ENCODE measurements around the genes HINFP, NLRX1 and CBL.

- PRO-cap, 4 experiments: no peak in any of the 4 experiments
- RAMPAGE, long total RNA, 2 experiments: no peak in any of the 2 experiments
- RRBS: no CpG with 5 or more reads among the region's 10 CpGs
Observed at GRCh38 chr11:118343122-118343679, 696 bp upstream of the CD3D start.

DNA sequence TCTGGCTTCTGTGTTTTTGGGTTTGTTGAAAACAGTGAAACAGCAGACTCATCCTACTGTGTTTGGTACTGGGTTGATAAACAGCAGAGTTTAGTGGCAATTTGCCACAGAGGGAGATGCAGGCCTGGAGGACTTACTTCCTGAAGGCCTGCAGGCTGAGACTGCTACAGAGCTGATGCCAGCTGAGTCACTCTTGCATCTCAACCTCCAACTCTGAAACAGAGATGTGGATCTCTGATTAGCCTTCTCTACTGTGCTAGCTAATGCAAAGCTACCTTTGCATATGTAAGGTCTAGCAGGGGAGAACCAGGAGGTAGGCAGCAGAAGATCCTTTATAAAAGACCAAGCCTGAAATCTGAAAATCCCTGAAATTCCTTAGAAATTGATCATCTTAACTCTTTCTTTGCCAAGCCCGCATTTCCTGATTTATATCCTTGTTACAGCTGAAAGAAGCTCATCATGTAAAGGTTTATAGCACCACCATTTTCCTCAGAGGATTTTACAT, 14.4 kb downstream of the ATP5MG start:
- PRO-cap, 4 experiments: no peak in any of the 4 experiments
- RAMPAGE, long total RNA, 2 experiments: no peak in any of the 2 experiments
- RRBS: no CpG with 5 or more reads among the region's 1 CpG

DNA sequence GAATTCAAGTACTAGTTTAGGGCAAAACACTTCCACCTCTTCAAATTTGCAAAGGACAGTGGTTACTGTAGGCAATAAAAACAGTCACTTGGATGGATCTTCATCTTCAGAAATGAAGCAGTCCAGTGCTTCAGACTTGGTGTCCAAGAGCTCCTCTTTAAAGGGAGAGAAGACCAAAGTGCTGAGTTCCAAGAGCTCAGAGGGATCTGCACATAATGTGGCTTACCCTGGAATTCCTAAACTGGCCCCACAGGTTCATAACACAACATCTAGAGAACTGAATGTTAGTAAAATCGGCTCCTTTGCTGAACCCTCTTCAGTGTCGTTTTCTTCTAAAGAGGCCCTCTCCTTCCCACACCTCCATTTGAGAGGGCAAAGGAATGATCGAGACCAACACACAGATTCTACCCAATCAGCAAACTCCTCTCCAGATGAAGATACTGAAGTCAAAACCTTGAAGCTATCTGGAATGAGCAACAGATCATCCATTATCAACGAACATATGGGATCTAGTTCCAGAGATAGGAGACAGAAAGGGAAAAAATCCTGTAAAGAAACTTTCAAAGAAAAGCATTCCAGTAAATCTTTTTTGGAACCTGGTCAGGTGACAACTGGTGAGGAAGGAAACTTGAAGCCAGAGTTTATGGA, 24.5 kb upstream of the TTC36 start:
- PRO-cap, 4 experiments: no peak in any of the 4 experiments
- RAMPAGE, long total RNA, 2 experiments: no peak in any of the 2 experiments
- RRBS: no CpG with 5 or more reads among the region's 4 CpGs

- PRO-cap, 4 experiments: no peak in any of the 4 experiments
- RAMPAGE, long total RNA, 2 experiments: no peak in any of the 2 experiments
- RRBS: no CpG with 5 or more reads among the region's 10 CpGs
Observed at GRCh38 chr11:118519261-118519947, 7.9 kb upstream of the TTC36 start.

GRCh38 chr11:118592580-118593096, 14.8 kb upstream of the PHLDB1 start:
- PRO-cap, 4 experiments: no peak in any of the 4 experiments
- RAMPAGE, long total RNA, 2 experiments: no peak in any of the 2 experiments
- RRBS: no CpG with 5 or more reads among the region's 2 CpGs

DNA sequence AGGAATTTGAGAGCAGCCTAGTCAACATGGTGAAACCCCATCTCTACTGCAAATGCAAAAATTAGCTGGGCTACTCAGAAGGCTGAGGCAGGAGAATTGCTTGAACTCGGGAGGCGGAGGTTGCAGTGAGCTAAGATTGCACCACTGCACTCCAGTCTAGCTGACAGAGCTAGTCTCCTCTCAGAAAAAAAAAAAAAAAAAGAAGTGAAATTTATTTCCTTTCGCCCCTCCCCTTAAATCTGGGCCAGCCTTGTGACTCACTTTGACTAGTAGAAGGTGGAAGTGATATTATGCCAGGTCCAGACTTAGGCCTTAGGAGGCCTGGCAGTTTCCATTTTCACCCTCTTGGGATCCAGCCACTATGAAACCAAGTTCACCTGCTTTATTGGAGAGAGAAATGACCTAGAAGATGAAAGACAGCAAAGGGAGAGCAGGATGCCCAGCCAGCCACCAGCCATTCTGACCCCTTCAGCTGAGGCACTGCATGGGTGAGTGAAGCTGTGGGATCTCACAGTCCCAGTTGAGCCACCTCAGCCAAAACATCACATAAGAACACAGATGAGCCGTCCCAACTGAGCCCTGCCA, 20.8 kb upstream of the TREH start:
- PRO-cap, 4 experiments: no peak in any of the 4 experiments
- RAMPAGE, long total RNA, 2 experiments: no peak in any of the 2 experiments
- RRBS: no CpG with 5 or more reads among the region's 4 CpGs

GRCh38 chr11:118729688-118730446, 50.4 kb upstream of the TREH start:
- PRO-cap, 4 experiments: no peak in any of the 4 experiments
- RAMPAGE, long total RNA, 2 experiments: no peak in any of the 2 experiments
- RRBS: no CpG with 5 or more reads among the region's 9 CpGs

GRCh38 chr11:118749284-118749894, 41.6 kb downstream of the DDX6 start:
- PRO-cap, 4 experiments: no peak in any of the 4 experiments
- RAMPAGE, long total RNA, 2 experiments: no peak in any of the 2 experiments
- RRBS: no CpG with 5 or more reads among the region's 6 CpGs

- PRO-cap, 4 experiments: no peak in any of the 4 experiments
- RAMPAGE, long total RNA, 2 experiments: no peak in any of the 2 experiments
- RRBS: no CpG with 5 or more reads among the region's 17 CpGs
Observed at GRCh38 chr11:118886481-118887288, 3.0 kb downstream of the CXCR5 start.

DNA sequence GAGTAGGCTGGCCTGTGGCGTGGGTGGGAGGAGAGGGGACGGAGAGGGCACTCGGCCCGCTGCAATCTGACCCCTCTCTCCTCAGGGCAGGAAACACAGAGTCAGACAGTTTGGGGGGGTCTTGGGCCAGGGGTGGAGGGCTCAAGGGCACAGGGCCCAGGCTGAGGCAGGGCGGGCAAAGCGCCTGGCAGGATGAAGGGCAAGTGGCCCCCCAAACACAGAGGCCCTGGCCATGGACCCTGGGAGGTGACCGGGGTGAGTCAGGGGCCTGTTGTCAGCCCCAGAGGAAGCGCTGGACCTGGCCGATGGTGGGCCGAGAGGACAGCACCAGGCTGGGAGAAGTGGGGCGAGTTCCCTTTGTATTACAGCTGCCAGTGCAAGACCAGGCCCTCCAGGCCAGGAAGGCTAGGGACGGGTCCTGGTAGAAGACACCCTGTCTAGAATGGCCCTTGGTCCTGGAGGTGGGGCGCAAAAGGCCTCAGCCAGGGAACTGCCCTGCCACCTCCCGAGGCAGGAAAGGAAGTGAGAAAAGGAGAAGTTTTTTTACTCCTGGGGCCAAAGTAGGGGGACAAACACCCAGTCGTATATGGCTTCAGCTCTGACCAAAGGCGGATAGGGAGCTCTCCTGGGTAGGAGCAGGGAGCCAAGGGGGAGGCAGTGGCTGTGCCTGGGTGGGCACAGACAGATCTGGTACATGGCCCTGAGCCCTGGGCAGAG, 12.8 kb downstream of the CXCR5 start:
- PRO-cap, 4 experiments: no peak in any of the 4 experiments
- RAMPAGE, long total RNA, 2 experiments: start-site peak on the minus strand in 1 of 2 experiments, centred at position 191 of the sequence, 24 reads per replicate
- RRBS: no CpG with 5 or more reads among the region's 16 CpGs

DNA sequence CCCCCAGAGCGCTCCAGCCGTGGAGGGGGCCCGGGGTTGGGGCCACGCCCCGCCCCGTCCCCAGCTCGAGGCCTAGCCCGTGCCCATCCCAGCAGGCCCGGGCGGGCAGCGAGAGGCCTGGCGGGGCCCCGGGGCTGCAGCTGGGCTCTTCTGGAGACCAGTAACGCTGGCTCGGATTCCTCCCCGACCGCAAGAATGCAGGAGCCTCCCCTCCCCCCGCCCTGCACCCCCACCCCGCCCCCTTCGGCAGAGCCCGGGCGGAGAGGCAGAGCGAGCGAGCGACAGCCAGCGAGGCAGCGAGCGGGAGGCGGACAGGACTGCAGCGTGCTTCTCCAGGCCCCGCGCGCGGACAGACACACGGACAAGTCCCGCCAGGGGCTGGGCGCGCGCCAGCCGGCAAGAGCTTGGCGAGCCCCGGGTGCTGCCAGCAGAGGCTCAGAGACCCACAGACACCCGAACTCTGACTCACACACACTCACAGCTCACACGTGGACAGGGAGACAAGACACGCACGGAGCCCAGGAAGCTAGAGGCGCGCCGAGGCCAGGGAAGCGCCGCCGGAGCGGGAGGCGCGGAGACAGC, 15.2 kb downstream of the BCL9L start:
- PRO-cap, 4 experiments: peak in 4 of 4 experiments; most common plus-strand start position 288 of the sequence (in 3); most common minus-strand start position 152 of the sequence (in 4)
- RAMPAGE, long total RNA, 2 experiments: no peak in any of the 2 experiments
- RRBS: 8% methylated on average over 11 of the region's 55 CpGs

GRCh38 chr11:119015944-119016840, 2.0 kb downstream of the RPS25 start:
- PRO-cap, 4 experiments: no peak in any of the 4 experiments
- RAMPAGE, long total RNA, 2 experiments: no peak in any of the 2 experiments
- RRBS: no CpG with 5 or more reads among the region's 14 CpGs

DNA sequence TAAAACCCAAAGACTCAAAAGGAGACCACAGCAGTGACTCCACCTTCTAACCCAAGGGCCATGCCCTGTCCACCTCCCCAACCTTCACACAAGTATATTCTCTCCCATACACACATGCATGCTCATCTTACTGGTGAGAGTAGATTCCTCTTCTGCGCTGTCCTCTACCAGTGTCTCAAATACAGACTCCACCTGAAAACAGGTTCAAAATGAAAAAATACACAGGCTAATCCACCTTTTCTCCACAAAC, 7.4 kb downstream of the HYOU1 start:
- PRO-cap, 4 experiments: no peak in any of the 4 experiments
- RAMPAGE, long total RNA, 2 experiments: no peak in any of the 2 experiments
- RRBS: no CpG with 5 or more reads among the region's 1 CpG

DNA sequence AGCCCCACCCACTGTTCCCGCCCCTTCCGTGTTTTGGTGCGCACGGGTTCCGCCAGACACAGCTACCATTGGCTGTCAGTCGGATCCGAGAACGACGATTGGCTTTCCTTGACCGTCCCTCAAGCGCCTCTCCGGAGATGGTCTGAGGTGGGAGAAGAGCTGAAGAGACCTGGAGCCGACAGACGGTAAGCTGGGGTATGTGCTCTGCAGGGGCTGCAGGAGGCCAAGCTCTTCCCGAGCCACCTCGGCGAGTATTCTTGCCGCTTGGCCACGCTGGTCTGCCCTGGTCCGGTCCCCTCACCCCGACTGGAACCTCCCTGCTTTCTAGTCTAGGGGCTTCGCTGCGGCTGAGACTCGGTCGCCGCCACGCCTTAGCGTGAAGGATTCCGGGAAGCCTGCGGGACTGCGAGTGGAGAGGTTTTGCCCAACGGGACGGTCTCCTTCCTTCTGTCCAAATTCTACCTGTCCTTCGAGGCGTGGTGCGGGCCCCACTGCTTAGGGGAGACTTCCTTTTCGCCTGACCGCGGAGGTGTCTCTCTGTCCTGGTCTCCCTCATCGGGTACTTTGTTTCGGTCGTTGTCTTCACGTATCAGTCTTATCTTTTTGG, at the start of gene HINFP:
Gene HINFP (plus strand): TSS at position 126 of the 607 bp plus-strand sequence.
- PRO-cap, 4 experiments: peak in 4 of 4 experiments; most common plus-strand start position 134 of the sequence (in 2)
- RAMPAGE, long total RNA, 2 experiments: start-site peak on the plus strand in 1 of 2 experiments, centred at position 162 of the sequence, 36 reads per replicate
- RRBS: 1% methylated on average over 8 of the region's 43 CpGs

- PRO-cap, 4 experiments: no peak in any of the 4 experiments
- RAMPAGE, long total RNA, 2 experiments: no peak in any of the 2 experiments
- RRBS: no CpG with 5 or more reads among the region's 8 CpGs
Observed at GRCh38 chr11:119167851-119168444, 577 bp upstream of the NLRX1 start.

- PRO-cap, 4 experiments: peak in 4 of 4 experiments; most common plus-strand start chr11:119168725 (in 4); most common minus-strand start chr11:119169010 (in 1)
- RAMPAGE, long total RNA, 2 experiments: no peak in any of the 2 experiments
- RRBS: 2% methylated on average over 17 of the region's 65 CpGs
Observed at GRCh38 chr11:119168445-119169302, at the start of gene NLRX1. NLRX1 (plus strand) TSS chr11:119168725.

GRCh38 chr11:119205389-119206465, at the start of gene CBL:
CBL (plus strand) TSS chr11:119206339.
- PRO-cap, 4 experiments: peak in 4 of 4 experiments; most common plus-strand start chr11:119206073 (in 3); most common minus-strand start chr11:119206213 (in 4)
- RAMPAGE, long total RNA, 2 experiments: start-site peak on the plus strand in 1 of 2 experiments, at chr11:119206339-119206372 at its widest, 20 reads per replicate; start-site peak on the minus strand in 1 of 2 experiments, at chr11:119206177-119206213 at its widest, 13 reads per replicate
- RRBS: 2% methylated on average over 33 of the region's 89 CpGs

GRCh38 chr11:119232399-119232754, 26.2 kb downstream of the CBL start:
- PRO-cap, 4 experiments: no peak in any of the 4 experiments
- RAMPAGE, long total RNA, 2 experiments: no peak in any of the 2 experiments
- RRBS: no CpG with 5 or more reads among the region's 3 CpGs

- PRO-cap, 4 experiments: no peak in any of the 4 experiments
- RAMPAGE, long total RNA, 2 experiments: no peak in any of the 2 experiments
- RRBS: no CpG with 5 or more reads among the region's 6 CpGs
Observed at GRCh38 chr11:119262510-119263365, 54.2 kb downstream of the MCAM start.

- PRO-cap, 4 experiments: no peak in any of the 4 experiments
- RAMPAGE, long total RNA, 2 experiments: no peak in any of the 2 experiments
- RRBS: no CpG with 5 or more reads among the region's 10 CpGs
Observed at GRCh38 chr11:119266070-119267012, 50.6 kb downstream of the MCAM start.